Temporal lobe (tissue), 2 donors: ENCODE data around the genes GNPDA2 and COX7B2.

GRCh38 chr4:42043085-42043779, 52.9 kb downstream of the SLC30A9 start:
- RAMPAGE, long total RNA = no peak

GRCh38 chr4:42398723-42399483, 1.6 kb downstream of the SHISA3 start:
- RAMPAGE, long total RNA = no peak

GRCh38 chr4:42643632-42644146, 13.2 kb downstream of the ATP8A1 start:
- RAMPAGE, long total RNA = no peak

GRCh38 chr4:42655670-42656757, 891 bp downstream of the ATP8A1 start:
- RAMPAGE, long total RNA = no peak

DNA sequence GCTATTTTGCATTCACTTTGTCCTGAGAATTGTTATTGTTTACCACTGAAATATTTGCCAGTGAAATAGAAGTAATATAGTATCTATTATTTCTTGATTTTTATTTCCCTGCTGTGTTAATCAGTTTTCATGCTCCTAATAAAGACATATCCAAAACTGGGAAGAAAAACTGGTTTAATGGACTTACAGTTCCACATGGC, 408.1 kb downstream of the GRXCR1 start:
- RAMPAGE, long total RNA = no peak

DNA sequence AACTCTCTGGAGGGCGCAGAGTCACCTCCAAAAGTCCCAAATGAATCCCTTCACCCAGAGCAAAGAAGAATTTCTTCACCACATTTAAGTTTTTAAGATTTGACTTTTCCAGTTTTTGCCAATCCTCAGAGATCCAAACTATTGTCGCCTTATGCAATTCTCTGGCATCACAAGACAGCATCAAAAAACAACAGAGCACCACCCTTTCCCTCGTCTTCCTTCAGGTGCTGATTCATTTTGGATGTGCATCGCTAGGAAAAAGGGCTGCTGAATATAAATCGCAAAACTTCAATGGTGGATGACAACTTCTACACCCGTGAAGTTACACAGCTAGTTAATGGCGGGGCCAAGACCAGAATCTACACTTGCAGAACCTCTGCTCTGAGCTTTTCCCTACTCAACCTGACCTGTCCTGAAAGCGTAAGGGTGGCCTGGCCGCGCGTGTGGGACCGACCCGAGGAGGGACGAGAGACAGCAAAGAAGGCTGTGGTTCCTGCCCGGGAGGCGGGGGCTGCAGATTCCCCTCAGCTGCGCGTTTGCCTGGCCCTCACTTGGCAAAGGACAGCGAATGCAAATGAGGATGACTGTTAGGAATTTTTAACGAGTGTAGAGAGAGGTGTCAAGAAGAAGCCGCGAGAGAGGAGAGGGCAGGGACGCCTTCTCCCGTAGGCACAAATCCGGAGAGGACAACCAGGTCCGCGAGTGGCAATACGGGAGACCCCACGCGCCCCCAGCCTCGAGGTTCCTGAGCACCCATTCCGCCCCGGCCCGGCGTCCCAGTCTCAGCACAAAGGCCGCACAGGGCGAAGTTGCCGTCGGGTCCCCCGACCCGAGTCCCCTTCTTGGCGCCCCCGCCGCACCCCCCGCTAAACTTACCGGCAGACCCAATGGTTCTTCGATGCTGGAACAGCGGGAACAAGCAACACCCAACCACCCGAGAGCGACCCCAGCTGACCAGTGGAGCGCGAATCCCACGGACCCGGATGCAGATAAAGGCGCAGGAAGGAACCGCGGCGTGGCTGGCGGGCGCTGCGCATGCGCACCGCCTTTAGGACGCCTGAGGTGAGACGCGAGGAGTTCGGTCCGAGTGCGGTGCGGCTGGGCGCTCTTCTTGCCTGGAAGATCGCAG, at the start of gene GNPDA2:
Gene GNPDA2, minus strand, starts transcription at position 959 of the 1,129 bp plus-strand sequence.
- RAMPAGE, long total RNA = no peak

GRCh38 chr4:44765023-44765258, 38.6 kb upstream of the GNPDA2 start:
- RAMPAGE, long total RNA = no peak

DNA sequence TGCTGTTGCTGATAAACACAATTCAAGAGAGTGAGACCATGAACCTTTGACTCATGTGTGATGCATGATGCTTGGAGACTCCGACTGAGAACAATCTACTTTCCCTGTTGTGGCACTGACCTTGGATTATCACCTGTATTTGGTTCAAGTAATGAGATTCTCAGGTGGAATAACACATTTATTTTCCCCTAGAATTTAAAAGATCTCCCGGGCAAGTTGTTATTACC, 91.7 kb upstream of the GNPDA2 start:
- RAMPAGE, long total RNA = no peak

DNA sequence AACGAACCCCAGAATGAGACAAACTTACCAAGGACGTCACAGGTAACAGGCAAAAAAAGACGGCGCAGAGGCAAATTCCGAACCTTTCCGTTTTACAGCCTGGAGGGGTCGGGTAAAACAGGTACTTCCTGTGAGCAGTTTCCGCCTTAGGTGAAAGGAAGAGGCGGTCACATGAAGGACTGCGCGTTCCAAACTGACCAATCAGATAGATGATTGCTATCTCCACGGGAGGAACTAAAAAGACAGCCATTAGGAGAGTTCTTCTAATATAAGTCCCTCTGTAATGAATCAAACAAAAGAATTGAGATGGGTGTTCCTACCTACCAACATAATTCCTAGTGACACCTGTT, at the start of gene COX7B2:
Gene COX7B2, minus strand, starts transcription at position 114 of the 350 bp plus-strand sequence.
- RAMPAGE, long total RNA = no peak

DNA sequence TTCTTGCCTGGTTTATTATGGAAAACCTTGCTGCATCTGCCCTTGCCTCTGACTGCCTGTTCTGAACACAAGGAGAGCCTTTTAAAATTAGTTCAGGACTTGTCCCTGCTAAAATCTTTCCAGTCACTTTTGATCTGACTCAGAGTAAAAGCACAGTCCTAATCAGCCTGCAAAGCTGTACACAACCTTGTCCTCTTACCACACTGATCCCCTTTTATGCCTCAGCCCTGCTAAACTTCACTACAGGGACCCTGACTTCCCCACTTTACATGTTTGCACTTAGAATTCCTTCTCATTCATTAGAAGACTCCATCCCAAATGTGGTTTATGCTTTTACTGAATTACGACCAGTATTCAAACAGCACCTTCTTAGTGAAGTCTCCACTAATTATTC, 6.4 kb downstream of the GABRA4 start:
- RAMPAGE, long total RNA = no peak

GRCh38 chr4:47483599-47484663, 1.1 kb upstream of the ATP10D start:
- RAMPAGE, long total RNA = no peak

- RAMPAGE, long total RNA = no peak
Observed at GRCh38 chr4:47703948-47704402, 133.9 kb downstream of the CORIN start.

GRCh38 chr4:47705333-47705934, 132.4 kb downstream of the CORIN start:
- RAMPAGE, long total RNA = no peak

DNA sequence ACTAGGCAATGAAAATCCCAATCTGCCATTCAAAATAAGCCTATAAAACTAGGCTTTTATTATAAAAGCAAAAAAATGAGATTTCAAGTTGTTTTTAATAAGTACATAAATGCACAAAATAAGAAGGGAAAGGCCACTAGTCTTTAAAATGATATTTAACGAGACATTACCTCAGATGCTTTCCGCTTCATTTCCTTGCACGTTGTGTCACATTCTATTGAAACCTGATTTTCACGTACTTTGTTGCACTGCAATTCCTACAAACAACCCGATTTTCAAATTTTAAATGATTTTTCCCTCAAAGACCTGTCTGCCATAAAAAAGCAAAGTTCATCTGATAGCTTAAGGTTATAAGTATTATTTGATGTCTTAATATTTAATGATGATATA, 13.8 kb upstream of the CORIN start:
- RAMPAGE, long total RNA = no peak

- RAMPAGE, long total RNA = no peak
Observed at GRCh38 chr4:48775577-48776547, 4.2 kb downstream of the FRYL start.

GRCh38 chr4:48780440-48781225, 554 bp upstream of the FRYL start:
- RAMPAGE, long total RNA = no peak

- RAMPAGE, long total RNA = no peak
Observed at GRCh38 chr4:51864977-51865606, 22.1 kb downstream of the DCUN1D4 start.

- RAMPAGE, long total RNA = no peak
Observed at GRCh38 chr4:52656260-52656778, 2.8 kb downstream of the USP46 start.

- RAMPAGE, long total RNA = no peak
Observed at GRCh38 chr4:52716016-52717176, 34.8 kb downstream of the ERVMER34-1 start.

DNA sequence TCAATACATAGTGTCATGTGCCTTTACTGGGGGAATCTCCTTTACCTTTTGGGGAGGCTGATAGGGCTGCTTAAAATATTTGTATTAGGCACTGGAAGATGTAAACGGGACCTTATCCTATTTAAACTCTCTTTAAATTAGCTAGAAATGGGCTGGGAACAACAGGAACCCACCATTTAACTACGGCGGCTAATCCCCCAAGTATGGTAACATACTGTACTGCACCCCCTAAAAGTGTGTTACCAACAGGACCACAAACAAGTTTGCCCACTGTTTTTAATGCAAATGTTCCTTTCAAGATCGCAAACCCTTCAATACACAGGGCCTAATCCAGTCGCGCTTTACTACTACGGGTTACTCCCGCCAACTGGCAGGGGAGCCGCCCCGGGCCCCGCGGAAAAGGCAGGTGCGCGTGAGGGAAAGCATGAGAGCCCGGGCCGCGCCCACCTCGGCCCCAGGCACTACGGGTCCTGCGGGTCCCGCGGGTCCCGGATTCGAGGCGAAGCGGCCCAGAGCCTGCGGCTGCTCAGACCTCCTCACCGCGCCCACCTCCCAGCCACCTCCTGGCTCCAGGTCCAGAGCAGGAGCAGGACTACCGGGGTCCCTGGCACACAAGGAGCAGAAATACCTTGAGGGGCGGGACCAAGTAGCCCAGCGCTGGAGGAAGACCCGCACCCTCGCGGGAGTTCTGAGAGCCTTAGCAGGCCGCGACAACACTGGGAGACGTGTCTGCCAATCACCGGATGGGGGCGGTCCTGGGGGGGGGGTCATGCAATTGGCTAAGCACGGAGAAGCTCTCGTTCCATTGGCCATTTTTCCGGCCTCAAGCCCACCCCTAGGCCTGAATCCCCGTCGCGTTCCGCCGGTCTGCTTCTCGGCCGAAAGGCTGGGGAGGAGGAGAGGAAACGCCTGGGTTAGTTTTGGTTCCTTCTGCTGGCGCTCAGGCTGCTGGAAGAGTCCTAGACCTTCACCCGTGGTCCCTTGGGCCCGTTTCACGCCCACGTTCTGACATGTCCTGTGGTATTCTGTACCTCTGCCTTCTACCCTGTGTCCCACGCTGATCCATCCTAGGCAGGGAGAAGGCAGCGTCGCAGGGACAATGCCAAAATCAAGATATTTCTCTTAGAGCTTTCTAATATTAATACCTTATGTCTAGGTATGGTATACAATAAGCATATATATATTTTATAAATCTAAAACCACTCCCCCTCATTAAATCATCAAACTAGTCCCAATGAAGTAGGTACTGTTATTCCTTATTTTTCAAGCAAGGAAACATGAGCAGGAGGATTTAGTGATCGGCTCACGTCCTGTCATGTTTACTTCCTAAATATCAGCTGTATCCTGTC, 29.1 kb downstream of the ERVMER34-1 start:
- RAMPAGE, long total RNA = no peak